HT-29 (cell line): ENCODE measurements around the gene SLC24A4.

GRCh38 chr14:92322824-92323908 is at the start of gene SLC24A4:
SLC24A4 (plus strand) TSS chr14:92323165.
- RAMPAGE, long total RNA, result no peak

- RAMPAGE, long total RNA, result no peak
Observed at GRCh38 chr14:92507165-92507743, 6.3 kb upstream of the RIN3 start.

GRCh38 chr14:92511405-92511967 is 2.1 kb upstream of the RIN3 start:
- RAMPAGE, long total RNA, result no peak

DNA sequence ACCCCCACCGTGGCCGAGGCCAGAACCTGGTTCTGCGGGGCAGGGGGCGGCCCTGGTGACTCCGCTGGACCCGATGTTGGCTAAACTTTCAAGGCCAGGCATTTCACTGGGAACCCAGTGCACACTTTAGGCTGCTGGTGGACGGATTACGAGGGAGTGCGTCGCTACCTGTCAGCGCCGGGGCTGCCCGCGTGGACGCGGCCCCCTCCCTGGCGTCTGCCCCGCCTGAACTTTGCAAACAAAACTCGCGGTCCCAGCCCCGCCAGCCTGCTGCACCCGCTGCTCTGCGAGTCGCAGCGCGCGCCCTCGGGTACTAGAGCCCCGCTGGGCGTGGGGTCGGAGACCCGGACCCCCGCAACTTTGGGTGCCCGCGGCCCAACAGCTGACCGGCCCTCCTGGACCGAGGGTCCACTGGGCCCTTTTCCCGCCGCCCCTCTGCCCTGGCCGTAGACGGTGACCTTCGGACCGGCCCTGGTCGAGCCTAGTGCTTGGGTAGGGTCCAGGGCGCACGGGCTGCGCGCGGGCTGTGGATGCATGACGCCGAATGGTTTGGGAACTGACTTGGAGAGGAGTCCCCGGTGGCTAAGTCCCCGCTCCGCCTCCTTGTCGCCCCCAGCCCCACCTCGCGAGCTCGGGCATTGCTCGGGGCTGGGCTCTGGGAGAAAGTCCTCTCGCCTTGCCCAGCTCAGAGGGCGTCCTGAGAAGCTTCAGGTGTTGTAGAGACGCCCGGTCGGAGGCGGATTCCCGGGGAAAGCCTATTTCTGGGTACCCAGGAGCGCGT is 714 bp downstream of the RIN3 start:
- RAMPAGE, long total RNA, result no peak

GRCh38 chr14:92530910-92531863 is 17.6 kb downstream of the RIN3 start:
- RAMPAGE, long total RNA, result no peak

DNA sequence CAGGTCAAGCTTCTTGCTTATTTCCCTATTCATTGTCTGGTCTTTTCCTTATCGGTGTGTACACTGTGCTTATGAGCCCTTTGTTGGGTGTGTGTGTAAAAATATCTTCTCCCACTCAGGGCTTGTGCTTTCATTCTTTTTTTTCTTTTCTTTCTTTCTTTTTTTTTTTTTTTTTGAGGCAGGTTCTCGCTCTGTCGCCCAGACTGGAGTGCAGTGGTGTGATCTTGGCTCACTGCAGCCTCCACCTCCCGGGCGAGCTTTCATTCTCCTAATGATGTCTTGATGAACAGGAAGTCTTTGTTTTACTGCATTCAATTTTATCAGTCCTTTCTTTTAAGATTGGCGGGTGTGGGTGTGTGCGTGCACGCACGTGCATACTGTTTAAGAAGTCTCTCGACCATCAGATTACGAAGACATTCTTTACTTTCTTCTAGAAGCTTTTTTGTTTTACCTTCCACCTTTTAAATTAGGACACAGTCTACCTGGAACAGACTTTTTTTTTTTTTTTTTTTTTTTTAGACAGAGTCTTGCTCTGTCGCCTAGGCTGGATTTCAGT is 21.7 kb downstream of the RIN3 start:
- RAMPAGE, long total RNA, result no peak

- RAMPAGE, long total RNA, result no peak
Observed at GRCh38 chr14:92539305-92540395, 26.1 kb downstream of the RIN3 start.

DNA sequence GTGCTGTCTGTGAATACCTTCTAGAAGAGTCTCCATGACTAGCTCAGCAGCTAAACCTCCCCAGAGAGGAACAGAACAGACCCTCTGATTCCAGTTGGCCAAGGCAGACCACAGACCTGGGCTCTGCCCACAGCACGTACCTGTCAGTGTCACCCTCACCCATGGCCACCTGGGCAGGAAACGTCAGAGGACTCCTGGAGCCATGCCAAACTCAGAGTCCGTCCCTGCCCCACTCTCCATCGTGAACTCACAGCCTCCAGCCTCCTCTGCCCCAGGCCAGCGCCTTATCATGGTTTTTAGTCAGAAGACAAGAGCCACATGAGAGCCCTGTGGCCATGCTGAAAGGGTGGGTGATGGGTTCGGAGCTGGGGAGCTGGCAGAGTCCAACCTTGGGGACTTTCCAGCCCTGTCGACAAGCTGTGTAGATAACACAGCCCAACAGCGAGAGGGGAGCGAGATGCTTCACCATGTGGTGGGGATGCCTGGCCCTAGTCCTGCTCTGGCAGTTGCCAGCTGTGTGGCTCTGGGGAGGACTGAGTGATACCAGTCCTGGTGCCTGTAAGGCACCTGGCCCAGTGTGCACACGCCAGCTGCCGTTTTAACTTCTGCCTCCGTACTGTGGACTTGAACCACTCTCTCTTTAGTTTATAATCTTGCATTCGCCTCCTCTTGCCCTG is 55.0 kb downstream of the RIN3 start:
- RAMPAGE, long total RNA, result no peak

GRCh38 chr14:92687505-92688663 is 60.5 kb downstream of the LGMN start:
- RAMPAGE, long total RNA, result no peak

DNA sequence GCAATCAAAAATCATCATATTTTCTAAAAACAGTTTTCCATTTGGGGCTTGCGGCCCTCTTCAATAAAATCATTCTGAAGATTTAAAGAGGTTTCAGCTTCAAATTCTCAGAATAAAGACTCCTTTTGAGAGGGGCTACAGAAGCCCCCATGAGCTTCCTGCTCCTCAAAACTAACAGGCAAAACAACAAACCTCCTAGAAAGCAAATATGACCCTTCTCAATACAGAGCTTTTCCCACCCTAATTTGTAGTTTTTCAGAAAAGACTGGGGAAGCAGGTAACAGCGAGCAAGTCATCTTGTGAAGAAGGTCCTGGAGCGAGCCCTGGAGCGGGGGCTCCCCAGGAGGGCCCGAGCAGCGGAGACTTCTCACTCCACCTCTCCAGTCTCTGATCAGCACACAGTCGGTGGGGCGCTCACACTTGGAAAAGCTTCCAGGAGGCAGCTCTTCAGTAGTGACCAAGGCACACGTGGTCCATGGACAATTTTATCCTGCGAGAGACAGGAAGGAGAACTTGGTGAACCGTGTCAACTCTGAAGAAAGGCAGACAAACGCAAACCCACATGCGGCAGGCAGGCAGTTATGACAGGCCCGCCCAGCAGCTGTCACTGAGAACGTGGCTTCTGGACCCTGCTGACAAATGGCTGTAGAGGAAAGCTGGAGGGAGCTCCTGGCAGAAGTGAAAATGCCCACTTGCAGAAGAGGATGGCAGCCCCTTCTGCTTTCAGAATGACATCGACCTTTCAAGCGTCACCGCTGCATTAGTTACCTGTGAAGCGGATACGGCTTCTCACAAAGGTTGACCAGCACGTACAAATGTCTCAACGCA is 44.3 kb downstream of the LGMN start:
- RAMPAGE, long total RNA, result no peak

DNA sequence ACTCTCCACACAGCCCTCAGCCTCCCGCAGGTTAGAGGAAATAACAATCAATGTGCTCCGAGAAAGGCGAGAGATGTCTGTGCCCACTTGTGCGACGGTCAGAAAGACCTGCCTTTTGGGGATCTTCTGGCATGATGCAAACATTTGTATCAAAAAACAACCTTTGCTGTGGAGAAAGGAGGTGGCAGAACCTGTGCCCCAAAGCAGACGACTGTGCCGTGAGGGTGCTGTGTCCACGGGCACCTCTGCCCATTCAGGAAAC is 41.8 kb downstream of the LGMN start:
- RAMPAGE, long total RNA, result no peak

DNA sequence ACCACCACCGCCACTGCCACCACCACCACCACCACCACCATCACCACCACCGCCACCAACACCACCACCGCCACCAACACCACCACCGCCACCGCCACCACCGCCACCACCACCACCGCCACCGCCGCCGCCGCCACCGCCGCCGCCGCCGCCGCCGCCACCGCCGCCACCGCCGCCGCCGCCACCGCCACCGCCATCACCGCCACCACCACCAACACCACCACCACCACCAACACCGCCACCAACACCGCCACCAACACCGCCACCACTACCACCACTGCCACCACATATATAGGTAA is 29.3 kb downstream of the LGMN start:
- RAMPAGE, long total RNA, result no peak

GRCh38 chr14:92726116-92726733 is 22.2 kb downstream of the LGMN start:
- RAMPAGE, long total RNA, result no peak

GRCh38 chr14:92726734-92727050 is 21.7 kb downstream of the LGMN start:
- RAMPAGE, long total RNA, result no peak

DNA sequence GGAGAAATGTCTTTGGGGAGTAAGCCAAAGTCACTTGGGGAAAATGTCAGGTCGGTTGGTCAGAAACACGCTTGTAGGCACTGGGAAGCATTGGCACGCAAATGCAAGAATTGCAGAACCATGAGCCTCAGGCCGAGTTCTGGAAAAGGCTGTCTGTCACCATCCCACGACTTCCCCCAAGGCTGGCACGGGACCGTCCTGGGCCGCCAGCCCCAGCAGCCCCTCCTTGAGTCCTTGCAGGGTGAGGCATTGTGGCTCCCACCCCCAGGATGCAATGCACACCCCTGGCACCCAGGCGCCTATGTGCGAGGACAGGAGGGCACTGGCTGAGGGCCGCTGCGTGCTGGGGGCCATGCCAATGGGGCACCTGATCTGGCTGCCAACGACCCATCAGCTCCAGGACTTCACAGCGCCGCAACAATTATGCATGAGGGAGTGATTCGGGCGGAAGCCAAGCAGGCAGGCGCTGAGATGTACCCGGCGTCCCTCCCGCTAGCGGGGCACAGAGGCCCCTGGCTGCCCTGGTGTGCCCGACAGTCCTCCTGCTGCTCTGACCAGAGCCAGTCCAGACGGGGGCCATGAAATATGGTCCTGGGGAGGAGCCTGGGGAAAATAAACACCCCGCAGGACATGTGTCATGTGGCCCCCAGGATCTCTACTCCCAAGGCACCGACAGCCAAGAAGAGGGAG is 30.0 kb downstream of the CHGA start:
- RAMPAGE, long total RNA, result no peak

GRCh38 chr14:93009248-93009985 is 86.5 kb downstream of the CHGA start:
- RAMPAGE, long total RNA, result no peak

- RAMPAGE, long total RNA, result no peak
Observed at GRCh38 chr14:93033853-93034975, 81.5 kb downstream of the ITPK1 start.

- RAMPAGE, long total RNA, result no peak
Observed at GRCh38 chr14:93064376-93064865, 51.3 kb downstream of the ITPK1 start.

- RAMPAGE, long total RNA, result no peak
Observed at GRCh38 chr14:93082056-93082738, 33.5 kb downstream of the ITPK1 start.

DNA sequence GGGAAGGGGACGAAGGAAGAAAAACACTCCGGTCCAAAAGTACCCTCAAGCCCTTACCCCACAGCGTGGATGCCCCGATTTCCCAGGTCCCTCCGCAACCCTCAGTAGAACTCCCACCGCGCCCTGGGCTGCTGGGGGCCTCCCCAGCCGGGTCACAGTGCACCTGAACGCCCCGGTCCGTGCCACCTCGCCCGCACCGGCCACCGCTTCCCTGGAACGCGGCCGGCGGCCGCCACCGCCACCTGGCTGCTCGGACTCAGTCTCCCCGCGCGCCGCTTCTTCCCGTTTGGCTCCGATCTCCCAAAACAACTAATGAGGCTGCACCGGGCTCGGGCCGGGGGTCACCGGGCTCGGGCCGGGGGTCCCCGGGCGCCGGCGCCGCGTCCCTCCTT is 1.1 kb downstream of the ITPK1 start:
- RAMPAGE, long total RNA, result no peak